Heart (tissue), 3 donors: ENCODE data around the genes CLIP3, THAP8 and CAPNS1.

DNA sequence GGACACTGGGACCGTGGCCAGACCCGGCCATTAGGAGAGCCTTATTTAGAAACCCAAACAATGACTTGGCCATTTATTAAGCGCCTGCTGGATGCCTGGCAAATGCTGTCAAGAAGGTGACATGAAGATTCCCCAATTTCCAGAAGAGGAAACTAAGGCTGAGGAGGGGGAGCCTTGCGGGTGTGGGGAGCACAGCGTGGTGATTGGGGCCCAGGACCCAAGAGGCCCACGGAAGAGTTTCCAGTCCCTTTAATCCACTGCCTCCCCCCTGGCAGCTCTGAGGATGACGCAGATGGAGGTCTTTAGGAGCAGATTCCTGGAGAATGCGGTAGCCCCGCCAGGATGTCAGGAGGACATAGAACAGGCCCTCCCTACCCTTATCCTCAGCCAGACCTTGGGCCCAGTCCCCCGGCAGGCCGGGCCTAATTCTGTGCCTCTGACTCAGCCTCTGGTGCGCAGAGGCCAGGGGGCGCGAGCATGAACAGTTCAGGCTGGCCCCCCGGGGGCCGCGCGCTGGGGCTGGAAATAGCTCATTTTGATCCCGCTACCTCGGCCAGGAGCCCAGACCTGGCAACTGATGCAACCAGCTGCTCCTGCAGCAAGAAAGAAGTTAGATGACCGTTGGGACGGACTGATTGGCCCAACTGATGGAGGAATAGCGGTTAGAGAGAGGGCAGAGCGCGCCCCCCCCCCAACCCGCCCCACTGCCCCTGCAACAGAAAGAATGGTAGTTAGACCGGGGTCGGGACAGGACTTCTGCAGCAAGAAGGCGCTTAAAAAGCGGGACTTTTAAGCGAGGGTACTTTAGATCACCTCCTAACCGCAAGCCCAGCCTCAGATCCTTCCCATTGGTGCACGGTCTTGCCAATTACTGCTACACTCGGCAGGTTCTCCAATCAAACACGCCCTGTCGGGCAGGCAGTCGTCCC lies 530 bp upstream of the HSPB6 start:
- RAMPAGE, long total RNA, 2 experiments, result no peak in any of the 2 experiments

- RAMPAGE, long total RNA, 2 experiments, result no peak in any of the 2 experiments
Measured at GRCh38 chr19:35798990-35799343, 13.7 kb downstream of the PRODH2 start.

DNA sequence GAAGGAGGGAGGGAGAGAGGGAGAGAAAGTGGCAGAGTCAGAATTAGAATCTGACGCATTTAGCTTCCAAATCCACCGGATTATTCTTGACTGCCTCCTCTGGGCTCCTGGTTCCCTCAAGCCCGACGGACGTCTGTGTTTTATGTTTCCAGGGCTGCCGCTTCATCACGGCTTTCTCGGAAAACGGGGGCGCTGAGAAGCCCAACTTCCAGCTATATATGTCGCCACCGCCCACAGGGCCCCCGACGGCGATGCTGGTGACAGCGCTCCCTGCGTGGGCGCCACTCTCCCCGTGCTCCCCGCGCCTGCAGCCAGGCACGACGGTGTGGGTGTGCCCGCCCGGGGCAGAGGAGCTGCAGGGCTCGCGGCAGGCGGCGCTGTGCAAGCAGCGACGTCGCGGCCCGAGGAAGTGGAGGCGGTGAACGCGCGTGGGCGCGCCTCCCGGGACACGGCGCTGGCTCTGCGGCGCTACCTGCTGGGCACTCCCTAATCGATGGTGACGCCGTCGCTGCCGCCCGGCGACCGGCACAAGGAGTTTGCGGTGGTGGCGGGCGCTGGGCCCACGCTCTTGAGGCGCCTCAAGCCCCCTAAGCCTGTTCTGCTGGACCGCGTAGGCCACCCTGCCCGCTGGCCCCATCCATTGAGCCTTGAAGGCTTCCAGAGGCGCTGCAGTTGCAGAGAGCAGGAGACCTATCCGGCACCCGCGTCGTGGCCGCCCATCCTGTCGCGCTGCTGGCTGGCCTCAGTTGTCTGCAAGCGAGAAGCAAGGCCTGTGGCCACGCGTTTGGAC lies 22.9 kb downstream of the LRFN3 start:
- RAMPAGE, long total RNA, 2 experiments, result no peak in any of the 2 experiments

DNA sequence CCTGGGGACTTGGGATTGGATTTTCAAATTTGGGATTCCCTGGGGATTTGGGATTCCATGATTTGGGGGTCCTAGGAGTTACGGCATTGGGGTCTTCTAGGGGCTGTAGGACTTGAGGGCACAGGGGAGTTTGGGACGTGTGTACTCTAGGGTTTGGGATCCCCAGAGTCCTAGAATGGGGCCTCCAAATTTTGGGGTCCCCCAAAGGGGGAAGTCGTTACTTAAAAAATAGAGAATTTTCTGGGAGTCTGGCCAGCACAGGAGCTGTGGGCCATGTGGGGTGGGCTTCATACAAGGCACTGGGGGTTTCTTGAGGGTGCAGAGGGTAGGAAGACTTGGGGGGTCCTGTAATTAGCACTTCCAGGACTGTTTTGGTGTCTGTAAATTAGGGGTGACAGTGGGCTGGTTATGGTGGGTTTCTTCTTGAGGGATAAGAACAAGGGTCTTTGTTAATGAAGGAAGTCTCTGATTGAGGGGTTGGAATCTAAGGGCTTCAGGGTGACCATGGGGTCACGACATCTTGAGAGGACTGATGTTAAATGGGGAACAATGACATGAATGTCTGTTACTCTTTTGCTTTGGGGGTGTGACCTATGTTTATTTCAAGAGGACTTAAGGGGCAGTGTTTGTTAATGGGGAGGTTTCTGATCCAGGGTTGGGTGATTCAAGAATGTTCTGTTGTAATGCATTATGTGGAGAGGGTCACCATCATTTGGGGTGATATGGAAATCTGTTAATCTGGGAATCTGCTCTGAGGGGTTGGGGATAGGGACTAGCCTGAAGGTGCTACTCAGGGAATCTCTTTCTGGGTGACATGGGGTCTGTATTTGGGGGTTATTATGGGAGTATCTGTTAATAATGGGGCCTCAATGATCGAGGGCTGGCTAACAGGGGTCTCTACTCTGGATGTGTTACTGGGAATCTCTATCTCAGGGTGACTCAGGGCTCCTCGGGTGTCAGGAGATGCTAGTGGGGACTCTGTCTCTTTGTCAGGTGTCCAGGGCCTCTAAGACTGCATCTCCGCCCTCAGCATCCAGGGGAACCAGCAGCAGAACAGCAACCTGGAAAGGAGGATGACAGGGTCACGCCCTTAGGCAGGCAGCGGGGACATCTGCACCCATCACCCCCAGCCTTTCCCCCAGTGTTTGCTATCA lies 1.5 kb upstream of the ALKBH6 start:
- RAMPAGE, long total RNA, 2 experiments, result no peak in any of the 2 experiments

DNA sequence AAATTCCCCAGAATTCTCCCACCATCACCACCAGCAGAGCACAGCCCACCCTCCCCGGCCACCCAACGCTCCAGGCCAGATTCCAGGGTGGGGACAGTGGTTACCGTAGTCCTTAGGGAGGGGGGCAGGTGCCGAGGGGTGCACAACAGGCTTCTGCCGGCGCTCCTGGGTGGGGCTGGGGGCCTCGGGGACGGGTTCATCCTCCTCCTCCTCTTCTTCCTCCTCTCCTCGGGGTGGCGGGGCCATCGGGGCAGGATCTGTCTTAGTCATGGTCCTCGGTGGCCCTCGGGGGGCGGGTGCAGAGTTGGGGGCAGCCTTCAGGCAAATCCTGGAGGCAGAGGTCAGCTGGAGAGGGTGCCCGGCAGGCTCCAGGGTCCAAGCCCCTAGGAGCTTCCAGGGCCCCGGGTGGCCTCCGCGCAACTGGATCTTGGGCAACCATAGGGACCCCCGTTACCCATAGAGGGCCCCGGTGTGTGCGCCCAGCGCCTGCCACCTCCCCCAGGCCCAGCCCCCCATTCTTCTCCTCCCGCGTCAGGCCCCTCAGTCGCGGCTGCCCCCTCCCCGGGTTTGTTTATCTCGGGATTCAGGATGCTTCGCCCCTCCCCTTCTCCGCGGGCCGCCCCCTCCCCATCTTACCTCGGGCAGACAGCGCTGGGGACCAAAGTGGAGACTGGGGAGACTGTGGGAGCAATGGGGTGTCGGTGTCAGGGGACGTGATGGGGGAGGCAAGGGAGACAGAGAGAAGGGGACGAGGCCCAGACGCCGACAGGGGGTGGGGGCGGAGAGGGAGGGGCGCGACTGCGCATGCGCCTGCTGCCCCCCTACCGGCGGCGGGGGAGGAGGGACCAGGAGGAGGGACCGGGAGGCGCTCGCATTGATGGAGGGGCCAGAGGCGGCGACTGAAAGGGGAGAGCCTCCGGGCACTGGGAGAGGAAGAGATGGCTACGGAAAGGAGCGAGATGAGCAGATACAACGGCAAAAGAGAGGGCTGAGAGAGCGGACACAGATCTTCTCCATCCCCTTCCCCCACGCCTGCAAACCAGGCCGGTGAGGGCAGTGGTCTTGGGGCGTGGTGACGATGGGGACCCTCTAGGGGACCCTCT lies at the start of gene CLIP3:
Gene CLIP3 (minus strand): TSS at position 786 of the 1,103 bp plus-strand sequence.
- RAMPAGE, long total RNA, 2 experiments, result start-site peak on the minus strand in 2 of 2 experiments, centred at positions 748 to 769 of the sequence, 13 to 22 reads per replicate

DNA sequence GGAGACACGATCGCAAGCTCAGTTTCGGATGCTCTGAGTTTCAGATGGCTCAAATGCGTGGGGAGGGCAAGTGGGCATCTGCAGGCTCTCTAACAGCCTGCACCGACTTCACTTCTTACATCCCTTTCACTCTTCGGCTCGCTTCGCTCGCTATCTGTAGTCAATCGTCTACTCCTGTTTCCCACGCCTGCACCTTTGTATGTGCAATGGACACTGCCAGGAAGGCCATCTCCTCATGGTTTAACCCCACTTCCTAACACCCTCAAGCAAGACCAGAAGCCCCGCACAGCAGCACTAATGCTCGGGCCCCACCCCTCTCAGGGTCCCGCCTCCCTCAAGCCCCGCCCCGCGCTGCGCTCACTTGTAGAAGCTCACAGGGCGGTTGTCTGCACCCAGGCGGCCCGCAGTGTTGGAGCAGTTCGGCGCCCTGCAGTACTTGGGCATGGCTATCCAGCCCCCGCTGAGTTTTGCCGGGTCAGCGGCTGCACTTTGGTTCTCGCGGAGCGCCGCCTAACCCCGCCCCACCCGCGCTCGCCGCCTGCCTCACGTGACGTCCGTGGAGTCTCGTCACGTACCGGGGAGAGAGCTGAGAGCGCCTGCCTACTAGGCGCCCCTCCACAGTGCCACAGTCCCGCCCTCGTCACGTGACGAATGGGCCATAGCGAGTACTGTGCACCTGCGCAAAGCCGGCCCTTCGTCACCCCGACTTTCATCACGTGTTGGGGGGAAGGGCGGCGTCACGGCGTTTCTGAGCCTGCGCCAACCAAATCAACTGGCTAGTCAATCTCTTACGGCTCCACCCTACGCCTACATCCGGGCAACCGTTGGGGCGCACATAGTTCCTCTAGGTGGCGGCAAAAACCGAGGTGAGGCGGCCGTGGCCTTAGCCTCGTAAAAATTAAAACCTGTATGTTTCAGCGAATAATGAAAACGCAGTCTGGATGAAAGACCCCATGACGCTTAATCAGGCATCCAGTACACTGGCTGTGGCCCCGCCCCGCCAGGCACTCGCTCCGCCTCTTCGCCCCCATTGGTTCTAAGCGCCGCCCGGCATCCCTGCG lies at the start of gene THAP8:
Gene THAP8 (minus strand): TSS at position 512 of the 1,061 bp plus-strand sequence.
- RAMPAGE, long total RNA, 2 experiments, result start-site peak on the minus strand in 2 of 2 experiments, centred at positions 486 to 532 of the sequence, 66 to 121 reads per replicate

DNA sequence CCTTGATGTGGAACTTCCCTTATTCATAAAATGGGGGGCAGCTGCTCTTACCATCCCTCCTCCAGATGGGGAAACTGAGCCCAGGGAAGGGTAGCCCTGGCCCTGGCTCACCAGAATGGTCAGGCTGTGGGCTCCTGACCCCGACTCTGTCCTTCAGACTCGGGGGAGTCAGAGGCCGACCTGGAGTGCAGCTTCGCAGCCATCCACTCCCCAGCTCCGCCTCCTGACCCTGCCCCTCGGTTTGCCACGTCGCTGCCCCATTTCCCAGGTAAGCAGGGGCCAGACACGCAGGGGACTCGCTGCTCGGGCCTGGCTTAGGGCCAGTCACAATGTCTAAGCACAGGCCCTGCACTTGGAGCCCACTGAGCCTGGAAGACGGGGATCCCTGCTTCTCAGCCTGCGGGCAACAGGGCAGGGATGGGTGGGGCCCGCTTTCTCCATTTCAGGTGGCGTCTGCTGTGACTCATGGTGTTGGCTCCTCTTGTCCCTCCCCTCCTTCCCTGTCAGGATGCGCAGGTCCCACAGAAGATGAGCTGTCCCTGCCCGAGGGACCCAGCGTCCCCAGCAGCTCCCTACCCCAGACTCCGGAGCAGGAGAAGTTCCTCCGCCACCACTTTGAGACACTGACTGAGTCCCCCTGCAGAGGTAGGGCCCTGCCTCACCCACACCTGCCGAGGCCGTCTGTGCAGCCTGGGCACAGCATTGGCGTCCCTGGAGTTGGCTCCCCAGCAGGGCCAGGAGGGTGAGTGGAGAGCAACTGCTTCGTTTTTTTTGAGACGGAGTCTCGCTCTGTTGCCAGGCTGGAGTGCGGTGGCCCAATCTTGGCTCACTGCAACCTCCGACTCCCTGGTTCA lies 9.2 kb upstream of the OVOL3 start:
- RAMPAGE, long total RNA, 2 experiments, result no peak in any of the 2 experiments

DNA sequence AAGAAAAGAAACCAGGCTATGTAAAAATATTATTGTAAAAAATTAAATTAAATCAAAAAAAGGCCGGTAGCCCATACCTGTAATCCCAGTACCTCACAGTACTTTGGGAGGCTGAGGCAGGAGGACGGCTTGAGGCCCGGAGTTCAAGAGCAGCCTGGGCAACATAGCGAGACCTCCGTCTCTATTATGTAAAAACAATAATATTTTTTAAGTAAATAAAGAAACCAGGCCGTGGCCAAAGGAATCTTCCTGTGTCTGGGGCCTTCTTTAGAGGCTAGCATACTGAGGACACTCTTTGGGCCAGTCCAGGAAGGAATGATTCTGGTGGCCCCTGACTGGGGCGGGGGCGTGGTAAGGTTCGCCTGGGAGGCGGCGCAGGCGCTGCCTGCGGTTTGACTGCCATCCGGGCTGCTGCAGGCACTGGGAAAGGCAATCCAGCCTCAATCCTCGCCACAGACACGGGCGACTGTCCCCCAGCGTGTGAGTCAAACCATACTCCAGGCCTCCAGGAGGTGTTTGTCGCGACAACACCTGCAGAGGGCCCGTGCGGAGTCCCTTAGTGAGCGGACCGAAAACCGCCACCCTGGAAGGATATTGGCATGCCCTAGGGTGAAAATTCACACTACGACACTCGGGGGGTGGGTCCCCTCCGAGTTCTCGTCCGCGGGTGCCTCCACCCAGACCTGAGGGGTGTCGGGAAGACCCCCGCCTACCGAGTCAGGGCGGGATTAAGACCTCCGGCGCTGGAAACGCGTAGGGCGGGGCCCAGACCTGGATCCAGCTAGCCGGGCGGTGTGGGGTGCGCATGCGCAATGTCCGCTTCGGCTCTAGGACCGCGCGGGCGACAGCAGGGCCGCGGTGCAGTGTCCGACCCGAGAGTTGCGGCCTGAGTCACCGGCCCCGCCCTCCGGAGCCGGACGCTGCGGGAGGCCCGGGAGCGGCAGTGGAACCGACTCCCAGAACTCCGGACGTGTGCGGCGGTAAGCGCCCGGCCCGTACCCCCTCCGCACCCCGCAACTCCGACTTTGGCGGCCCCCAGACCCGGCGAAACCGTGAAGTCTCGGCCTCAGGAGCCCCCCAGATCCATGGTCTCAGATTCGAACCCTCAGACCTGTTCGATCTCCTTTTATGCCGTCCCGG lies at the start of gene CAPNS1:
Gene CAPNS1 (plus strand): TSS at position 889 of the 1,140 bp plus-strand sequence.
- RAMPAGE, long total RNA, 2 experiments, result start-site peak on the plus strand in 1 of 2 experiments, centred at position 953 of the sequence, 19 reads per replicate; start-site peak on the minus strand in 1 of 2 experiments, centred at position 668 of the sequence, 9 to 44 reads per replicate

GRCh38 chr19:36140695-36141831 lies 1.2 kb downstream of the CAPNS1 start:
- RAMPAGE, long total RNA, 2 experiments, result no peak in any of the 2 experiments

- RAMPAGE, long total RNA, 2 experiments, result no peak in any of the 2 experiments
Measured at GRCh38 chr19:36271683-36272269, 56.9 kb downstream of the ZNF146 start.

GRCh38 chr19:36689262-36689705 lies 1.9 kb downstream of the ZNF567 start:
- RAMPAGE, long total RNA, 2 experiments, result start-site peak on the plus strand in 1 of 2 experiments, at chr19:36689395-36689447 at its widest, 83 reads per replicate

- RAMPAGE, long total RNA, 2 experiments, result no peak in any of the 2 experiments
Measured at GRCh38 chr19:36791604-36792246, 19.1 kb upstream of the ZNF850 start.

- RAMPAGE, long total RNA, 2 experiments, result no peak in any of the 2 experiments
Measured at GRCh38 chr19:37239302-37239736, 21.3 kb downstream of the ZNF383 start.

DNA sequence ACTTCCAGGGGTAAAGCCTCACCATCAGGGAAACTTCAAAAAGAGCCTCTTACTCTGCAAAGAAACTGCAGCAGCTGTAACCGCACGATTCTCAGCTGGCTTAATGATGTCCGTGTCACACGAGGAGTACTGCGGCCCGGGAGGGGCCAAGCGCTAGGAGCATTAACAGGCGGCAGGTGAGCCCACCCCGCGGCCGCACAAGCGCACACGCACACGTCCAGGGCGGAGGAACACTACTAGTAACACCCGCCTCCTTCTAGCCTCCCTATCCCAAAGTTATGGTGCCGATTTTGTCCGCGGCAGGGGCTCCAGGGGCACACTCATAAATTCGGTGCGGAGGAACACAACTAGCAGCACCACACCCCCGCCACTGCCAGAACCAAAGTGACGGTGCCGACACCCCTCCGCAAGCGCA lies 418 bp downstream of the ZNF571 start:
- RAMPAGE, long total RNA, 2 experiments, result no peak in any of the 2 experiments

GRCh38 chr19:38033292-38034130 lies 126.5 kb downstream of the SIPA1L3 start:
- RAMPAGE, long total RNA, 2 experiments, result no peak in any of the 2 experiments

GRCh38 chr19:38043675-38044525 lies 136.9 kb downstream of the SIPA1L3 start:
- RAMPAGE, long total RNA, 2 experiments, result no peak in any of the 2 experiments

- RAMPAGE, long total RNA, 2 experiments, result no peak in any of the 2 experiments
Measured at GRCh38 chr19:38099738-38100164, 124.3 kb downstream of the DPF1 start.

- RAMPAGE, long total RNA, 2 experiments, result no peak in any of the 2 experiments
Measured at GRCh38 chr19:38109355-38110665, 114.2 kb downstream of the DPF1 start.

DNA sequence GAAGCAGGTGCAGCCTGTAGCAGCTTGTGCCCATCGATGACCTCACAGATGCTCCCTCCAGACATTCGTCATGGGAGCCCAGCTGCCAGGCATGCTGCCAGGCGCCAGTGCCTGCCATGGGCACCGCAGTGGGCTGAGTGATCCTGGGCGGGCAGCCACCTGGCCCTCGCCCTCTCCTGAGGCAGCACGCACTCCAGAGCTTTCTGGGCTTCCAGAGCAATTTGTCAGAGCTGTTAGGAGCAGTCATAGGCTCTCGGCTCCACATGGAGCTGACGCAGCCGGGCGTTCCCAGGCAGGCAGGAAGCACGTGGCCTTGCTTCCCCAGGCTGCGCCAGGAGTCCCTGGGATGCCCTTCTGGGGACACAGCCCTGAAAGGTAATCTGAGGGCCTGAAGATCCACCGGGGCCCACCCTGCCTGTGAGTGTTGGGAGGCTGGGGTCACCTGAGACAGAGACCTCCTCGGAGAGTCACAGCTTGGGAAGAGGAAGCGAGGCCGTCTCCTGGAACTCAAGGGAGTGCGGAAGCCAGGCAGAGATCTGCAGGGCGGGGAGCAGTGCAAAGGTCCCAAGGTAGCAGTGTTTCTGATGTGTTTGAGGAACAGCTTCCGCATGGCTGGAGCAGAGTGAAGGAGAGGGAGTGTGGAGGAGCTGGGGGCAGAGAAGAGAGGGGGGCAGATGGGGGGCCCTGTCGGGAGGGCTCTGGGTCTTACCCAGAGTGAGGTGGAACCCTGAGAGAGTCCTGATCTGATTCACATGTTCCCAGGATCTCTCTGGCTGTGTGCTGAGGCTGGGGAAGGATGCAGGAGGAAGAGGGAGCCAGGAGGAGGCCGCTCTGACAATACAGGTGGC lies 50.5 kb downstream of the DPF1 start:
- RAMPAGE, long total RNA, 2 experiments, result no peak in any of the 2 experiments

DNA sequence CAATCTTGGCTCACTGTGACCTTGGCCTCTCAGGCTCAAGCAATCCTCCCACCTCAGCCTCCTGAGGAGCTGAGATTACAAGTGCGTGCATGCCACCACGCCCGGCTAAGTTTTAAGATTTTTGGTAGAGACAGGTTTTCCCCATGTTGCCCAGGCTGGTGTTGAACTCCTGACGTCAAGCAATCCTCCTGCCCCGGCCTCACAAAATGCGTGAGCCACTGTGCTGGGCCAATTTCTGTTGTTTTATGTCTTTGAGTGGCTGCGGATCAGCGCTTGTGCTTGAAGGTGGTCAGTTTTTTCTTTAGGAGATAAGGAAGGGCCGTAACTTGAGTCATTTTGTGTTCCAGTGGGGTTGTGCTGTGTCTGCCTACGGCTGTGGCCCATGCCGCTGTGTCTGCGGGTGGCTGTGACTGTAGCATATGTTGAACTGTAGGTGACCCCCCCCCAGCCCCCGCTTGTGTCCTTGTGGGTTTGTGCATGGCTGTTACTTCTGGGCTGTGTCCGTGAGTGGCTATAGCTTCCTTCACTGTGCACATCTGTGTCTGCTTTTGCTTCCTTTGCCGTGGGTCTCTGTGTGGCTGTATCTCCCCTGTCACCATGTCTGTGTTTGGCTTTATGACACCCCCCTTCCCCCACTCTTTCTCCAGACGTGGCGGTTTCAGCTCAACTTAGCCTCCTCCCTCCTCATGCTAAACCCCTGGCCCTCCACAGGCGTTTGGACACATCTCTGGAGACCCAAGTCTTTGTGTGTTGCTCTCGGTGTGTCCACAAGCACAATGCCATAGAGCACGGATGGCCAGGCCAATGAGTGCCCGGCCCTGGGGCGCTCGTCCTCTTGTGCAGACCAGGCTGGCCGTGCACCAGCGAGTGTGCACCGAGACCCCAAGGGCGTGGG lies 741 bp downstream of the PPP1R14A start:
- RAMPAGE, long total RNA, 2 experiments, result no peak in any of the 2 experiments